SK-MEL-5 (cell line): ENCODE data around the genes NOP53, TPRX2, KCNJ14 and SPHK2.

RAMPAGE:
- cytosol, long total RNA = no peak
- long total RNA = no peak
- nucleus, long total RNA = no peak
Observed at GRCh38 chr19:46935147-46935623, 74.4 kb downstream of the ARHGAP35 start.

DNA sequence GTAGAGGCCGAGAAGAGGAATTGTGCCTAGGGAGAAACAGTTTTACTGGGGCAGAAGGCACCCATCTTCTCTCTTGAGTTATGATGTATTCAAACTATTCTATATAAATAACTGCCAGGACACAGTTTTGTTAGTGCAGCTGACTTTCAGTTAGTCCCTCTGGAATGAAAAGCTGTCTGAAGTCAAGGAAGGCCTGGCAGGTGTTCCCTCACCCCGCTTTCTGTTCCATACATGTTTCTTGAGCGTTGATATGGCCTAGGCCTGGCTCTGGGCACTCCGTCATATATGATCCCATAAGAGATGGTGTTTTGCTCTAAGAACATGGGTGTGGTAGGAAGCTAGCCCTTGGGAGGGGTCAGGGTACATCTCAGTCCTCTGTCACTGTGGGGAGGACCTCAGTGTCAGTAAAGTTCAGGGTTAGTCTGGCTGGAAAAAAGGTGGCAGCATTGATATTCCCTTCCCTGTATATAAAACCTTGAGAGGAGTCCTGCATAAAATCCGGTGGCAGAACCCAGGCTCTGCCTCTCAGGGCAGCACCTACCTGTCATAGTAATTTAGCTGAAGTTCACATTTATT, 73.6 kb upstream of the NPAS1 start:
RAMPAGE:
- cytosol, long total RNA = no peak
- long total RNA = no peak
- nucleus, long total RNA = no peak

DNA sequence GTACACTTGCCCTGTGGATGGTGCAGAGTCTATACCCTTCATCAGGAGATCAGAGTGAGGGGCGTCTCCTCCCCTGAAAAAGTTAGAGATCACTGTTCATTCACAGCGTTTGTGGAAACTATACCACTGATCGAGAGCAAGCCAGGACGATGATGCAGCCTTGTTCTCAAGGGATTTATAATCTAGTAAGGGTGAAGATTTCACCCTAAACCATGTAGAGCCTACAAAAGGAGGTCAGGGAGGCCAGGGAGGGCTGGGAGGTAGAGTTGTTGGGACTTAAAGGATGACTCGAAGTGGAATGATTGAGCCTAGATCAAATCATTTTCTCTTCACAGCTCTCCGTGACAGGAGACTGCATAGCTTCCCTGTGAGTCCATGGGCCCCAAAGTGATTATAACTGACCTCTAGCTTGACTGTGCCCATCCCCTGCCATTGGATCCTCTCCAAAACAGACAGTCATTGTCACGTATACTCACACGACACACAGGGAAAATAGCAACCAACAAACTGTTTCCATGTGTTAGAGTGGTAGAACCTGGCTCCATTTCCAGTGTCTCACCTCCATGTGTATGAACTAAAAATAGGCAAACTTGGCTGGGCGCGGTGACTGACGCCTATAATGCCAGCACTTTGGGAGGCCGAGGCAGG, 49.0 kb upstream of the NPAS1 start:
RAMPAGE:
- cytosol, long total RNA = no peak
- long total RNA = no peak
- nucleus, long total RNA = no peak

DNA sequence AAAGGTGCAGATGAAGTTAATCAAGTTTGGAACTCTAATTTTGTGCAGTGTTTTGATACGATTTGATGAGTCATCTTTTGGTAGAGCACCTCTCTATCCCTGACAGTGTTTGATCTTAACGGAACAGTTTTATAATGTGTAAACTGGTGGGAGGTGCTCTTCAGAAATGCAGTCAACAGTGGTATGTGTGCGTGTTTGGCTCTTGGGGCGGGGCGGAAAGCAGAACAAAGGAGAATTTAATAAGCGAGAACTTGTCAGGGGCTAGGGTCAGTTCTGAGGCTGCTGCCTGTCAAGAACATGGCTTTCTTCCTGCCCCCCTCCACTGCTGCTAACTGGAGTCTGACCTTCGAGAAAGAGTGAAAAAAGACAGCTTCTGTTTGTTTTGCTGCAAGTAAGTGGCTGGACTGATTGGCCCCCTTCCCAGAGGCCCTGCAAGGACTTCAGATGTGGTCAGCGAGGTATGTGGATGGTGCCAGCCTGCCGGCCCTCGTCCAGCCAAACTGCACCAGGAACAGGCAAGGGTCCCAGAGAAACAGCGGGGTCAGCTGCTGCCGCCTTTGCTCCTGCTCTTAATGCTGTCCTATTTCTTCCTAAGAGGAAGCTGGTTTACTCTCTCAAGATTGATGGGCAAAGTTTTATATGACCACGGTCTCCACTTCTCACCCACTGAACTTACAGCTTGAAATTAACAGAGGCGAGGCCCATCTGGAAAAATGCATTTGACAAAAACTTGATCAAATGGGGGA, 40.7 kb downstream of the BBC3 start:
RAMPAGE:
- cytosol, long total RNA = no peak
- long total RNA = no peak
- nucleus, long total RNA = no peak

DNA sequence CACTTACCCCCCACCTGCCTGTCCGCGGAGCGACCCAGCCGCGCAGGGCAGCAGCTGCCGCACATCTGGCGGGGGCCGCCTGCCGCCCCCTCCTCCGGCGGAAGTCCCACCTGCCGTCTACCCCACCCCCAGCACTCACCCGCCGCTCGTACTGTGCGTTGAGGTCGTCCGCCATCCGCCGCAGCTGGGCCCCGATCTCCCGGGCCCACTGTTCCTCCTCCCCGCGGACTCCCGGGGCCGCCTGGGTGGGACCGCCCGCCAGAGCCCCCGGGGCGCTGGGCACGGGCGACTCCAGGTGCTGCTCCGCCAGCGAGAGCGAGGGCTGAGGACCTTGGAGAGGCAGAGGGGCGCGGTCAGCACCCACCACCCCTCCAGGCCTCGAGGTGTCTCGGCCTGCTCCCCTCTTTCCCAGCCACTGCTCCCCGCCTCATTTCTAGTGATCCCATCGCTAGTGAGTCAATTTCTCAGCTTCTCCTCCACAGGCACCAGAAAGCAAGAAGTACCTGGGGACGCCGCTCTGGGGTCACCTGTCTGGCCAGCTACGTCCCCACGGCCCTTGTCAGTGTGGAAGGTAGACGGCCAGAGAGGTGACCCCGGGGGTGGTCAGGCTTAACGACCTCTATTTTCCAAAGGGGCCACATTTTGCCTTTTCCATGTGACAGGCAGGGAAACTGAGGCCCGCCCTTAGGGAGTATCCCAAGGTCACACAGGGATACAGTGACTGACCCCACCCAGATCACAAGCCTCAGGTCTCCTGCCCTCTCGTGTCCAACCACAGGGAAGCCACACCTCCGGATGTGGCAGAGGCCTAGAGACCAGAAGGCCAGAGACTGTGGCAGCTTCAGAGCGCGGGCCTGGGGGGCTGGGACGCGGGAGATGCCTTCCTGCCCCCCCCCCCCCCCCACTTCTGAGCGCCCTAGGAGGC, 4.3 kb downstream of the BBC3 start:
RAMPAGE:
- cytosol, long total RNA = start-site peak on the minus strand centred at position 684 of the sequence, 237 bp wide, 19 and 28 reads in 2 replicates
- long total RNA = no peak
- nucleus, long total RNA = no peak

GRCh38 chr19:47228214-47228796, 2.7 kb downstream of the BBC3 start:
RAMPAGE:
- cytosol, long total RNA = no peak
- long total RNA = no peak
- nucleus, long total RNA = no peak

DNA sequence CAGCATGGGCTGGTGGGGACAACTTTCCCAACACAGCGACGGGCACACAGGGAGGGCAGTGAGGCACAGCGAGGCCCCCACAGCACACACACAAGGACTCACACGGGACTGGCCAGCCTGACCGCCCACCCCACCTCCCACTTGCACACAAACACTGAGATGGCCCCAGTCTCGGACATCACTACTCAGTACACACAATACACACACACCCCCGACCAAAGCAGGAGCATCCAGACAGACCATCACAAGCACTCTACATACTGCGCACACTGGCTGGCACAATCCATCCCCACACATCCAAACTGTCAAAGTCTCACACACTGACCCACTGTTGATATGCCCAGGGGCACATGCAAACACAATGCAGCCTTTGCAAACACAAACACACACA, 2.2 kb downstream of the BBC3 start:
RAMPAGE:
- cytosol, long total RNA = no peak
- long total RNA = no peak
- nucleus, long total RNA = no peak

GRCh38 chr19:47383320-47384139, 34.4 kb downstream of the DHX34 start:
RAMPAGE:
- cytosol, long total RNA = no peak
- long total RNA = no peak
- nucleus, long total RNA = no peak

DNA sequence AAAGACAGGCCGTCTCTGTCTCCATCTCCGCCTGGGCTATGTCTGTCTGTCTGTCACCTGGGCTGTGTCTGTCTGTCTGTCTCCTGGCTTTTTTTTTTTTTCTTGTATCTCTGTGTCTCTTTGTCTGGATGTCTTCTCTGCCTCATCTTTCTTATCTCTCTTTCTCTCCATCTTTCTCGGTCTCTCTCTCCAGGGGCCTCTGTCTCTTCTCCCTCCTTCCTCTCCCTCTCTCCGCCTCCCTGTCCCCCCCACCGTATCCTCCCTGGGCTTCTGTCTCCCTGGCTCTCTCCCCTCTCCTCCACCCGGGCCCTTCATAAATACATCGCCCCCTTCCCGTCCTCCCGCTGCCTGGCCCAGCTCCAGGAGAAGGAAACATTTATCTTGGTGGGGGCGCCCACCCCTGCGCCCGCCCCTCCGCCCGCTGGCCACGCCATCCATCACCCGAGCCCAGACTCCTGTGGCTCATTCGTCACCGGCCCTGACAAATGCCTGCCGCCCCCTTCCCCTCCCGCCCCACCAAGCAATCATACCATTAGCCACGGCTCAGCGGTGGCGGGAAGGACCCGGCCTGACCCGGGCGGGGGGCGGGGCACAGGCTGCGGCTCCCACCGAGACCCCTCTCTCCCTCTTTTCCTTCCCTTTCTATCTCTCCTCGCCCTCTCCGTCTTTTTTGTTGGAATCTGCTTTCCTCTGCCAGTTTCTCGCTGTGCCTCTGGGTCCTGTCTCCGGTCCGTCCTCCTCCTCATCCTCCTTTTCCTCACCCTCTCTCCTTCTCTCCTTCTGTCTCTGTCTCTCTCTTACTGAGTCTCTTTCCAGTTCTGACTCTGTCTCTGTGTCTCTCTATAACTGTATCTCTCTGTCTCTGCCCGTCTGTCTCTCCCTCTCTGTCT, 2.6 kb upstream of the MEIS3 start:
RAMPAGE:
- cytosol, long total RNA = no peak
- long total RNA = no peak
- nucleus, long total RNA = no peak

GRCh38 chr19:47489805-47490251, 5.8 kb upstream of the KPTN start:
RAMPAGE:
- cytosol, long total RNA = no peak
- long total RNA = no peak
- nucleus, long total RNA = no peak

GRCh38 chr19:47613647-47614082, 4.7 kb downstream of the BICRA start:
RAMPAGE:
- cytosol, long total RNA = no peak
- long total RNA = no peak
- nucleus, long total RNA = no peak

DNA sequence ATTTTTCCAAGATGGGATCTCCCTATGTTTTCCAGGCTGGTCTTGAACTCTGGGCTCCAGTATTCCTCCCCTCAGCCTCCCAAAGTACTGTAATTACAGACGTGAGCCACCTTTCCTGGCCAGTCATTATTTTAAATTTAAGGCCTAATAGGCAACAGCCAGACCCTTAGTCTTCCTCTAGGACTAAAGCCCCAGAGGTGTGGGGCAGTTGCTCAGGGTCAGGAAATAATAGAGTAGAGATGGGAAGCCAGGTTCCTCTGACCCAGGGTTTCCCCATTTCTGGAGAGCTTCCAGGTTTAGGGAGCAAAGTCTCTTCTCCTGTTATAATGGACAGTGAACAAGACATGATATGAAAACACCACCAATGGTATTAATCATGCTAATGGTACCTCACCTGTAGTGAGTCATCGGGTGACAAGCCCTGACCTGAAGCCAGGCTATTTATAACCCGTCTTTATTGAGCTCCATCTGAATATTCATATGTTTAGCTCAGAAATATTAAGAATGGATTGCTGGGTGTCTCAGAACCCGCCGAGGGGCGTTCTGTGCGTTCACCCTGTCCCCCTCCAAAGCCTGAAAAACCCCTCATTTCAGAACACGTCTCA, 24.6 kb downstream of the BICRA start:
RAMPAGE:
- cytosol, long total RNA = no peak
- long total RNA = no peak
- nucleus, long total RNA = no peak

DNA sequence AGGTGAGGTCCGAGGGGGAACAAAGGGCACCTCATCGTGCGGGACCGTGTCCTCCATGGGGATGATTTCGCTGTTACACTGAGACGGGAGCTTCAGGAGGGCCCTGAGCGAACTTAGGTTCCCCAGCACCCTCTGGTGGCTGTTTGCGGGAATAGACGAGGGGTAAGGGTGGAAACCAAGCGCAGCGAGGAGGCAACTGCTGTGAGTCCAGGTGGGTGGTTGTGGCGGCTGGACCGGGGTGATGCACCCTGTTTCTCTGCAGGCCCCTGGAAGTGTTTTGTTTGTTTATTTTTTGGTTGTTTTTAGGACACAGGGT, 5.9 kb upstream of the EHD2 start:
RAMPAGE:
- cytosol, long total RNA = no peak
- long total RNA = no peak
- nucleus, long total RNA = no peak

DNA sequence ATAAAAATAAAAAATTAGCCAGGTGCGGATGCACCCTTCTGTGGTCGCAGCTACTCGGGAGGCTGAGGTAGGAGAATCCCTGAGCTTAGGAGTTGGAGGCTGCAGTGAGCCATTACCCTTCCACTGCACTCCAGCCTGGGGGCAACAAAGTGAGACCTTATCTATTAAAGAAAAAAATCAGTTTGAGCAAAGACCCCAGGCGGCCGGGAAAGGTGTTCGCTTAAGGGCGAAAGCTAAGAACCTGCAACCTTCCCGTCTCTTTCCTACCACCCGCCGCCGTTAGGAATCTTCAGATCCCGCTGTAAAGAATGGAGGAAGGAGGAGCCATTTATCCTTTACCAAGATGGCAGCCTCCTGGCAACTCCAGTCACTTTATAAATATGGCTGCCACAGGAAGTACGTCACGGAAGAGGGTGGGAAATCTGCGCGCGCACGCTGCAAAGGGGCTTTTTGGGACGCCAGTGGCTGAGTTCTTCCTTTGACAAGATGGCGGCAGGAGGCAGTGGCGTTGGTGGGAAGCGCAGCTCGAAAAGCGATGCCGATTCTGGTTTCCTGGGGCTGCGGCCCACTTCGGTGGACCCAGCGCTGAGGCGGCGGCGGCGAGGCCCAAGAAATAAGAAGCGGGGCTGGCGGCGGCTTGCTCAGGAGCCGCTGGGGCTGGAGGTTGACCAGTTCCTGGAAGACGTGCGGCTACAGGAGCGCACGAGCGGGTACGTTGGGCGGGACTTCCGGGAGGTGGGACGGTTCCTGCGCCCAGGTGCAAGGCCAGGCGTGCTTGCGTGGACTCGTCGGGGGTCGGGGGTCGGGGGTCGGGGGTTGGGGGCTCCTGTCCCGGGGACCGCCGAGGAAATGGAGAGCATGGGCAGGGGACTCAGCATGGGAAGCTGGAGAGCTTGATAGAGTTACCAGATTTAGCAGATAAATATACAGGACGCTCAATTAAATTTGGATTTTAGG, at the start of gene NOP53:
Gene NOP53 (plus strand): TSS at position 473 of the 957 bp plus-strand sequence.
RAMPAGE:
- cytosol, long total RNA = start-site peak on the plus strand centred at position 476 of the sequence, 12 bp wide, 139 and 313 reads in 2 replicates
- long total RNA = start-site peak on the plus strand centred at position 473 of the sequence, 18 bp wide, 99 and 208 reads in 2 replicates
- nucleus, long total RNA = no peak

RAMPAGE:
- cytosol, long total RNA = no peak
- long total RNA = no peak
- nucleus, long total RNA = no peak
Observed at GRCh38 chr19:47858786-47859438, at the start of gene TPRX2. Gene TPRX2 (plus strand): TSS chr19:47859235.

RAMPAGE:
- cytosol, long total RNA = no peak
- long total RNA = no peak
- nucleus, long total RNA = no peak
Observed at GRCh38 chr19:48258195-48258685, 2.5 kb upstream of the CARD8 start.

DNA sequence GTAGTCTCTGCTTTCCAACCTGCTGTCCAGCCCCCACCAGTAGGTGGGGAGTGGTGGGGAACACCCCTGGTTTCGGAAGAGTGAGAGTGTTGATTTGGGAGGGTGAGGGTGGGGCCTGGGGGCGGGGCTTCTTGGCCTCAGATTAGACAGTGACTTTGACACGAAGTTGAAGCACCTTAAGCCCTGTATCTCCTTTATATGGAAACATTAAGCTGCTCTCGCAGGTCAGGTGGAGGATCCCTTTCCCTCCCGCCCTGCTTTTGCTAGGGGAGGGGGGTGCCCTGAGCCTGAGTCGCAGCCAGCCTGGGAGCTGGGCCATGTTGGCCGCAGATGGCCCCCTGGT, at the start of gene KCNJ14:
Gene KCNJ14 (plus strand): TSS at position 290 of the 343 bp plus-strand sequence.
RAMPAGE:
- cytosol, long total RNA = no peak
- long total RNA = no peak
- nucleus, long total RNA = no peak

GRCh38 chr19:48480537-48481494, 11.6 kb downstream of the CYTH2 start:
RAMPAGE:
- cytosol, long total RNA = no peak
- long total RNA = no peak
- nucleus, long total RNA = no peak

RAMPAGE:
- cytosol, long total RNA = no peak
- long total RNA = no peak
- nucleus, long total RNA = no peak
Observed at GRCh38 chr19:48491971-48492372, 19.7 kb downstream of the LMTK3 start.

DNA sequence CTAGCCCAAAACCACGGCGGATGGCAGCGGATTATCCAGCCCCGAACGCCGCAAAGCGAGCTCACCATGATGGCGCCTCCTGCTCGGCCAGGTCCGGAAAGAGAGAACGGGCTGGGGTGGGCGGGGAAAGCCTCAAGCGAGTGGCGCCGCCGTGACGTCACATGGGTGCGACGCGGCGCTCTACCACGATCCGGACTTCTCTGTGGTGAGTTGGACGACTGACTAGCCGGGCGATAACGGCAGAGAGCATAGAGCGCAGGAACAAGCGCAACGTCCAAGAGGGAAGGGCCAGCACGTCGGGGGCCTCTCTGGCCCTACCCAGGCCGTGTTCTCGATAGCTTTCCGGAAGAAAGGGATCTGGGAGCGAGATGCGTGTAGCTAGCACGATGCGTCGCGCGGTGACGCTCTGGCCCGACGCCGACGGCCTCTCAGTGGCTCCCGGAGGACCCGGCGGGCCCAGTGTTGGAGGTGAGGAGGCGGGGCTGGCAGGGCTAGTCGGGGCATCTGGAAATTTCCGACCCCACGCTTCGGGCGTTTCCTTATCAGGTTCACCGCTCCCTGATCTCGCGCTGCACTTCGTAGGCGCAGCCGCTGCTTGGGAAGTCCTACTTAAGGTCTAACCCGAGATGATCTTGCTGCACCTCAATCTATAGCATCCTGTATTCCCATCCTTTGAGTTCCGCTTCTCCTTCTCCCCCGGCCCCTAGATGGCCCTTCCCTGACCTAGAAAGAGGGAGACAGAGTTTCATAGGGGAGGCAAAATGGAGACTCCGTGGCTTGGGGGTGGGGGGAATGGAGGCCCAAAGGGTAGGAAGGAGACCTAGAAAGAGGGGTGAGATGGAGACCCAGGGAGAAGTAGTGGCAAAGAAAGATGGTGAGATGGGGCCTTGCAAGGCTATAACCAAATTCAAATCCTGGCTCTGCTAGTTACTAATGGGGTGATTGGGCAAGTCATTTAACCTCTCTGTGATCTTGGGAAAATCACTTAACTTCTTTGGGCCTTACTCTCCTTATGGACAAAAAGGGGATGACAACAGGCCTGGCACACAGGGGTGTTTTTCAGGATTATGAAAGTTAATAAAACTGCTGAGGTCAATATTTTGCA, at the start of gene SPHK2:
Gene SPHK2 (plus strand): TSS at position 431 of the 1,105 bp plus-strand sequence.
RAMPAGE:
- cytosol, long total RNA = start-site peak on the minus strand centred at position 95 of the sequence, 31 bp wide, 4,471 and 15,633 reads in 2 replicates
- long total RNA = start-site peak on the minus strand centred at position 96 of the sequence, 33 bp wide, 2,799 and 7,069 reads in 2 replicates; start-site peak on the plus strand centred at position 402 of the sequence, 116 bp wide, 23 and 10 reads in 2 replicates
- nucleus, long total RNA = start-site peak on the minus strand centred at position 93 of the sequence, 27 bp wide, 1,464 and 659 reads in 2 replicates